ENCODE measurements around a stretch of chr14.

- RRBS: no CpG with 5 or more reads among the region's 16 CpGs
Measured at GRCh38 chr14:90726624-90727223, 89.5 kb downstream of the TTC7B start.

DNA sequence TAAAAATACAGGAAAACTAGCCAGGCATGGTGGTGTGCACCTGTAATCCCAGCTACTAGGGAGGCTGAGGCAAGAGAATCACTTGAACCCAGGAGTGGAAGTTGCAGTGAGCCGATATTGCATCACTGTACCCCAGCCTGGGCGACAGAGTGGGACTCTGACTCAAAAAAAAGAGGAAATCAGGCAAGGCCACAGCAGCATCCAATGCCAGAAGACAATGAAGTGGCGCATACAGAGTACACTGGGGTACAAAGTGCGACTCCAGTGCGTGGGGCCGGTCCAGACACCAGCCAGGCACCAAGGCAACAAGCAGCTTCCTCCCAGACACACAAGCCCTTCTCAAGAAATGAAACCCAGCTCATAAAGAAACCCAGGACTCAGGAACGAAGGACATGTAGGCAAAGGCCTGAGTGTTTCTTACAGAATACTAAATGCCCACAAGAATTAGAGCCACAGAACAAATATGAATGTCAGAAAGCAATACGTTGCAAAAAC is 28.2 kb downstream of the TTC7B start:
- RRBS: no CpG with 5 or more reads among the region's 8 CpGs

GRCh38 chr14:90795694-90796257 is 20.5 kb downstream of the TTC7B start:
- RRBS: 90% methylated on average over 3 of the region's 8 CpGs

DNA sequence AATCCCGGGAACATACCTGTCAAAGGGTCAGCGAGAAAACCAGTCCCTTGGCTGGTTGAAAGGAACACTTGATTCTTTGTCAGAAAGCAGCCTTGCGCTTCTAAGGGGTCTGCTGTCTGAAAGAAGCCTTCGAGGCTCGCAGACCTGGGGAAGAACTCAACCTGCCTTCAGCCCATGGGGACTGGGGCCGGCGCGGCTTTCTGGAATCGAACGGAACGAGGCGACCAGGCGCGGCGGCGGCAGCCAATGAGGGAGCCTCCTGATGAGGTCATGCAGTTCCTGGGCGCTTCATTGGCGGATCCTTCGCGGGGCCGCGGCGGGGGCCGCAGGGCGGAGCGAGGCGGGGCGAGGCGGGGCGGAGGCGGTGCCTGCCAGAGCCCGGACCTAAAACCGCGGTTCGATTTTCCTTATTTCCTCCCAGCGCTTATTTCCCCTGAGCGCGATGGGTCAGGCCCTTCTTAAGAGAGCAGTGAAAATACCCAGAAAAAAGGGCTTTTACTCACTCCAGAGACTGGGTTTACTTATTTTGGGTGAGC is 11.8 kb upstream of the TTC7B start:
- RRBS: no CpG with 5 or more reads among the region's 38 CpGs

- RRBS: no CpG with 5 or more reads among the region's 9 CpGs
Measured at GRCh38 chr14:91242720-91243455, 1.6 kb downstream of the GPR68 start.

DNA sequence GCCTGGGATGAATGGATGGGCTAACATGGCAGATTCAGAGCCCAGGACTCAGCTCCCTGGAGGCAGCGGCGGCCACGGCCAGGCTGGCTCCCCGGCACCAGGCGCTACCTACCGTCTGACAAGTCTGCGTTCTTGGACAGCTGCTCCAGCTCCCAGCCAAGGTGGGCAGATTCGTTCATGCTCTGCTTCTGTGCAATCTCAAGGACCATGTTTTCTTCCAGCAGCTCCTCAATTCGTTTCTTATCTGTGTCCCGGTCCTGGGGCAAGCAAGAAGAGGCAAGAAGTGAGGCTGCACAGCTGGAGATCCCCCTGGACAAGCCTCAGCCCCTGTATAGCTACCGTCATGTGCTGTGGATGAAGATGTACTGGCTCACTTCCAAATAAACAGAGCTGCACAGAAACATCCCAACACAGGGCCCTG is 80.2 kb upstream of the GPR68 start:
- RRBS: no CpG with 5 or more reads among the region's 11 CpGs

- RRBS: no CpG with 5 or more reads among the region's 17 CpGs
Measured at GRCh38 chr14:91331710-91332657, 85.6 kb downstream of the CCDC88C start.

GRCh38 chr14:91337991-91338395 is 79.6 kb downstream of the CCDC88C start:
- RRBS: no CpG with 5 or more reads among the region's 19 CpGs

GRCh38 chr14:91352632-91353038 is 65.0 kb downstream of the CCDC88C start:
- RRBS: 95% methylated on average over 2 of the region's 8 CpGs

- RRBS: no CpG with 5 or more reads among the region's 6 CpGs
Measured at GRCh38 chr14:91377879-91378322, 39.7 kb downstream of the CCDC88C start.

- RRBS: no CpG with 5 or more reads among the region's 2 CpGs
Measured at GRCh38 chr14:91580405-91580680, 70.2 kb upstream of the PPP4R3A start.

- RRBS: no CpG with 5 or more reads among the region's 7 CpGs
Measured at GRCh38 chr14:91946587-91946891, 955 bp downstream of the FBLN5 start.

GRCh38 chr14:92155025-92155564 is 33.3 kb downstream of the CPSF2 start:
- RRBS: no CpG with 5 or more reads among the region's 2 CpGs

DNA sequence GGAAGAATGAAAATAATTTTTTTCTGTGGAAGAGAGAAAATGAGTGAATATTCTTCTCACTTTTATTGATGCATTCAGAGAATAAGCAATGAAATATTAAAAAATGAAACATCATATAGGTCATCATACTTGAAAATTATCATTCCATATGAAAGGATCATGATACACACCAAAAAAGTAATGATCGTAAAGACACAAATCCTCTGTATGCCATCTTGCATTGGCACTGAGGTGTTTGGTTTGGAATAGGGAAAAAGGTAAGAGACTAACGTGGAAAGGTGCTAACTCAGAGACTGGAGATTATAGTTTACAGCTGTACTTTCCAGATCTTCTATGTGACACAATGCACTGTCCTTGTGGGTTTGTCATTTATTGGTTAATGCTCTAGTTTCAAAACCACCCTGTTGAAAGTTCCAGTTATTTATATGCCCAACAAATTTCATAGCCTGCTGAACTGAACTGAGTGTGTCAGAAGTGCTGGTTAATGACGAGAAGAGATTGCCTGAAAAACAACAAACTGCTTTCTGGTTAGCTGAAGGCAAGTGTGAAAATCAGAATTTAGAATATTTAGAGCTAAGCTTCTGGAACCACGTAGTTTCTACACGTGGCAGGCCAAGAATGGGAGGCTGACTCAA is 19.2 kb upstream of the RIN3 start:
- RRBS: no CpG with 5 or more reads among the region's 5 CpGs

DNA sequence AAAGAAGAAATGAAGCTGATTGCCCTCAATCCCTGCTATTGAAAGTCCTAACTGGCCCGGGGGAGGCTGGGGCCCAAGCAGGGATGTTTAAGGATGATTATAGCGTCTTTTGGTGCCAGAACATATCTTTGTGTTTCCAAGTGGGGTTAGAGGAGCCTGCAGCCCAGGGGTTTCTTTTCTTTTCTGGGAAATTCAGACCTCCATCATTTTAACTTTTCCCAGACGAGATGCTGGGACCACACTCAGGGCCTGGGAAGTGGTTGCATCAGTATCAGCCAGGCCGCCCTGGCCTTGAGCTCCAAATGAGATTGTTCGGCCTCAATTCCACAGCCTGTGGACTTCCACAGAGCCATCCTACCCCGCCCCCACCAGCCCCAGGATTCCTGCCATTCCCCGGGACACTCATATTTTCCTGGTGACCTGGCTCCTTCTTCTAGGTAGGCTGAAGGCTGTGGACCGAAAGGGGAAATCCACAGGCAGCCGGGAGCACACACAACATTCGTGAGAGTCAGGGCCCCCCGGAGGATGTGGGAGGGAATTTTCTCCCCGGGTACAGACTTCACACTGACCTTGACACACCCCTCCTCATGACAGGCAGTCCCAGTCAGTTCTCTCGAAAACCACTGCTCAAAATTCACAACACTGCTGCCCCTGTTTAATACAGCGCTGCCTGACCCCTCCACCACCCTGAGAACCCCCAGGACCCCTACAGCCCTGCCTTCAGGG is 39.8 kb downstream of the RIN3 start:
- RRBS: 64% methylated on average over 3 of the region's 14 CpGs

- RRBS: no CpG with 5 or more reads among the region's 13 CpGs
Measured at GRCh38 chr14:92568470-92569146, 55.0 kb downstream of the RIN3 start.

GRCh38 chr14:92573908-92574627 is 60.5 kb downstream of the RIN3 start:
- RRBS: no CpG with 5 or more reads among the region's 9 CpGs

- RRBS: no CpG with 5 or more reads among the region's 19 CpGs
Measured at GRCh38 chr14:92649846-92650520, 98.4 kb downstream of the LGMN start.

DNA sequence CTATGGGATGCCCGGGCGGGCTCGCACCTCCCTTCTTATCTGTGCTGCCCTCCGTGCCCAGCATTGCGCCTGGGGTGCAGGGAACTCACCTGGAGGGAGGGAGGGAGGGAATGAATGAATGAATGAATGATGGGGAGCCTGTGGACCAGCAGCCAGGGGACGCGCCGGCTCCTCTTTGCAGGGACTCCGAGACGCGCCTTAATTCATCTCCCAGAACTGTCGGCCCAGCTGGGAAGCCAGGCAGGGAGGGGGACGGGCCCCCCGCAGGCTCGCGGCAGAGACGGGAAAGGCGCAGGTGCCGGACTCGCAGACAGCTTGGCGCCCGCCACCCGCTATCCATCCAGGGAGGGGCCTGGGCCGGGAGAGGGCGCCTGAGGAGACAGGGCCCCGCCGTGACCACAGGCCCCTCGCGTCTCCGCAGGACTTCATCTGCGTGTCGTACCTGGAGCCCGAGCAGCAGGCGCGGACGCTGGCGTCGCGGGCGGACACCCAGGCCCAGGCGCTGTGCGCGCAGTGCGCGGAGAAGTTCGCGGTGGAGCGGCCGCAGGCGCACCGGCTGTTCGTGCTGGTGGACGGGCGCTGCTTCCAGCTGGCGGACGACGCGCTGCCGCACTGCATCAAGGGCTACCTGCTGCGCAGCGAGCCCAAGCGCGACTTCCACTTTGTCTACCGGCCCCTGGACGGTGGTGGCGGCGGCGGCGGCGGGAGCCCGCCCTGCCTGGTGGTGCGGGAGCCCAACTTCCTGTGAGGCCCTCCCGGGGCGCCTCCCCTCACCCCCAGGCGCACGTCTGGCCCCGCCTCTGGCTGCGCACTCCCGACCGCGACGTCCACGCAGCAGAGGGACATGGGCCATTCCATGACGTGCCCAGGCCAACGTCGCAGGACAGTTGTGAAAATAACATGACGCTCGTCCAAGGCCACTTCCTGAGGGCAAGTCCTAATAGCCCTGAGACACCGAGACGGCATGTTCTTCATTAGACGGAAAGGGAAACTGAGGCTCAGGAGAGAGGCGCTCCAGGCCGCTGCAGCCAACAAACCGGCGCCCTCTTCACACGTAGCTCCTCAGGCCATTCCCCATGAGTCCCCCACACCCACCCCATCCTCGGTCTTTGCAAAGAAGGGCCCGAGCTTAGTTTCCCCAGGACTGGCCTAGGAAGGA is 60.5 kb downstream of the LGMN start:
- RRBS: 19% methylated on average over 12 of the region's 98 CpGs

DNA sequence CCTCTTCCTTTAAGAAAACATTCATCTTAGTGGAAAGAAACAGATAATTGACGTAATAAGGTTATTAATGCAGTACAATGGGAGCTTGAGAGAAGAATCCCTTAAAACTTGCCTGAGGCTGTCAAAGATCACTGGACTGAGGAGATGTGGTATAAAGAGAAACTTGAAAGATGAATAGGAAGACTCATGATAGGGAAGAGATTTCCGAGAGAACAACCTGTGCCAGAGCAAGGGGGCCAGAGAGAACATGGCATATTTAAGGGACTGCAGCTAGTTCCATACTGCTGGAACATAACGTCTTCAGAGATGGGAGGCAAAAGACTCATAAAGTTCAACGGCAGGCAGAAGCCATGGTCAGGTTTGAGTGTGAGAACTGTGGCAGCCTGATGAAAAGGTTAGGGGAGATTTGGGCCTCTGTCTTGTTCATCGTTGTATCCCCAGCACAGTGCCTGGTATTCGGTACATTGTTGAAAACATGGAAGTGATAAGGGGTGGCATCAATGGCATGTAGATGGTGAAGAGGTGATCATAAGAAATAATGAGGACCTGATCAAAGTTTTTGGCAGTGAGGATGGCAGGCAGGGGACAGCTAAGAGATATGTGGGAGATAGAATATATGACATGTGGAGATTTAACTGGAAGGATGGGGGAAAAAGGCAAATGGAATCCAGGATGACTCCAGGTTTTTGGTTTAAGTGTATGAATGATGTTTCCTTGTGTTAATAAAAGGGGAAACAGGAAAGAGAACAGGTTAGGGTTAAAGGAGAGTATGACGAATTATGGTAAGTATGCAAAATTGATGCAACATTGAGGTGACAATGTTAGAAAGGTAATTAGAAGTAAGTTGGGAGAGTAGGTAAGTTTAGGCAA is 19.4 kb downstream of the GOLGA5 start:
- RRBS: no CpG with 5 or more reads among the region's 7 CpGs